Non-pigmented ciliary epithelial cell (primary cell): ENCODE measurements around the genes HTRA1 and FAM24B.

GRCh38 chr10:122307548-122308782 is 36.9 kb downstream of the BTBD16 start:
- RRBS, result no CpG with 5 or more reads among the region's 17 CpGs

DNA sequence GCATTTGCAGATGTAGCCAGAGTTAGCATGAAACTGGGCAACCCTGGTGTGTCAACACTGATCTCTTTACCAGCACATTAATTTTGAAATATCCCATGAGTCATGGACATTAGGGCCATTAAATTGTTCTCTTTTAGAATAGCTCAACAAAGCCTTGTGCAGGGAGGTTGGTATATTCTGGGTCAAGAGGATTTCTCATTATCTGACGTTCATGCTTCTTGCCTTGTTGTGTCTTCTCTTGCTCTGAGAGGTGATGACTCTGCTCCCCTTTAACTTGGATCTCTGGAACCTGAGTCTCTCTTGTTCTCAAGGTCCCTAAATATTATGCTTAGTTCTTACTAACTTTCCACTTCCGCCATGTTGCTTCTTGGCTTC is 50.1 kb upstream of the PLEKHA1 start:
- RRBS, result no CpG with 5 or more reads among the region's 2 CpGs

DNA sequence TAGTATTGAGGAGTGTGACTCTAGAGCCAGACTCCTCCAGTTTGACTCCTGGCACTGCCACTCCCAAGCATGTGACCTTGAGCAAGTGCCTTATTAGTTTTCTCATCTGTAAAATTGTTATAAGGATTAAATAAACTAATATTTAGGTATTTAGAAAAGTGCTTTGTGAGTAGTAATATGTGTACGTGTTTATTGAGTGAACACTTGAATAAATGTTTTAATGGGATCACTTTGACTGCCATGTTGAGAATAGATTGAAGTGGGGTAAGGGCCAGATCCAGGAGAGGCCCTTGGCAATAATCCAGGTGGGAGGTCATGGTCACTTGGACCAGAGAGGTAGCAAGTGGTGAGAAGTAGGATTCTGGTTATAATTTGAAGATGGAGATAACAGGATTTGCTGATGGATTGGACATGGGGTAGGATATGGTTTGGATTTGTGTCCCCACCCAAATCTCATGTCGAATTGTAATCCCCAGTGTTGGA is 6.4 kb downstream of the PLEKHA1 start:
- RRBS, result no CpG with 5 or more reads among the region's 2 CpGs

- RRBS, result 2% methylated on average over 31 of the region's 137 CpGs
These were observed at the start of gene HTRA1 for GRCh38 chr10:122461298-122462264. Gene HTRA1, plus strand, starts transcription at chr10:122461553.

DNA sequence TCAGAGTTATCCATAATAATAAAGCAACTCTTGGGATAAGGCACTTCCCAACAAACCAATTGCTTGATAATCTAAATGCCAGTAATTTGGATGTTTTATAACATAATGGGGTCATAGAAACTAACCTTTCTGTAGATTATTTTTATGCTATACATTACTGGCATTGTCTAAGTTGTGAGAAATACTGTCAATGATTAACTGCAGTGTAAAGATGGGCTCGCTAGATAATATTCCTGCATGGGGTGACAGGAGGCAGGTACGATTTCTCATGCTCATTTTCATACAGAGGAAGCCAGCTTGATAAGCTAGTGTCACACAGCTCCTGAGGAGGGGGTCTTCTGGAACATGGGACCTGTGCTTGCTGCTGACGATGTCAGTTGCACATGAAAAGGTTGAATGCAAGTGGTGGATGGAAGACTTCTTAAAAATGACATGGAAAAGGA is 27.7 kb upstream of the DMBT1 start:
- RRBS, result no CpG with 5 or more reads among the region's 3 CpGs

DNA sequence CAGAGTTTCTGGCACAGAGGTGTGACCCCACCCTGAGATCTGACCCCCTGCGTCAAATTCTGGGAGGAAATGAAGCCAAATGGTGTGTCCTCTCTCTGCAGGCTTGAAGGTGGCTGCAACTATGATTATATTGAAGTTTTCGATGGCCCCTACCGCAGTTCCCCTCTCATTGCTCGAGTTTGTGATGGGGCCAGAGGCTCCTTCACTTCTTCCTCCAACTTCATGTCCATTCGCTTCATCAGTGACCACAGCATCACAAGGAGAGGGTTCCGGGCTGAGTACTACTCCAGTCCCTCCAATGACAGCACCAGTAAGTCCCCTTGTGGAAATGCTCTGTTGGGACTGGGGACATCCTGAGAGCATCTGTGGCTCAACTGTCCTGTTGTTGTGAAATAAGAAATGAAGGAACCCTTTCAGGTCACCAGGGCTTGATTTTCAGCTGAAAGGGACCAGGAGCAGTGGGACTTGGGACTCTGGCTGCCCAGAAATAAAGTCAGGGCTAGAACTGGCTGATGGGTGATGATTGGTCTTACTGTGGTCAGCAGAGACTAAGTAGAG is 36.7 kb upstream of the SPADH start:
- RRBS, result no CpG with 5 or more reads among the region's 6 CpGs

DNA sequence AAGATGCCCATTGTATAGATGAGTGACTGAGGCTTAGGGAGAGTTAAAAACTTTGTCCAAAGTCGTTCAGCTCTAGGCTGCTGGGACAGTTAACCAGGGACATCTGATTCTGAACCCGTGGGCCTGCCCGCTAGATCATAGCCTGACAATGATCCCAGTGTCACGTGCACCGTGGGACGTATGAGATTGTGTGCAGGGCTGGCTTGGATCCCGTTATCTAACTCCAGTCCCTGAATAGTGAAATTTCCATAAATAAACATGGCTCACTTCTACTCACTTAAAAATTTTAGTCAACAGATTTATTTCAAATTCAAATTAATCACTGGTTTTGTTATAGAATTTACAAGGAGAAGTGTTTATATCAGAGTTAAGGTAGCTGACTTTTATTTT is 2.2 kb downstream of the SPADH start:
- RRBS, result no CpG with 5 or more reads among the region's 7 CpGs

DNA sequence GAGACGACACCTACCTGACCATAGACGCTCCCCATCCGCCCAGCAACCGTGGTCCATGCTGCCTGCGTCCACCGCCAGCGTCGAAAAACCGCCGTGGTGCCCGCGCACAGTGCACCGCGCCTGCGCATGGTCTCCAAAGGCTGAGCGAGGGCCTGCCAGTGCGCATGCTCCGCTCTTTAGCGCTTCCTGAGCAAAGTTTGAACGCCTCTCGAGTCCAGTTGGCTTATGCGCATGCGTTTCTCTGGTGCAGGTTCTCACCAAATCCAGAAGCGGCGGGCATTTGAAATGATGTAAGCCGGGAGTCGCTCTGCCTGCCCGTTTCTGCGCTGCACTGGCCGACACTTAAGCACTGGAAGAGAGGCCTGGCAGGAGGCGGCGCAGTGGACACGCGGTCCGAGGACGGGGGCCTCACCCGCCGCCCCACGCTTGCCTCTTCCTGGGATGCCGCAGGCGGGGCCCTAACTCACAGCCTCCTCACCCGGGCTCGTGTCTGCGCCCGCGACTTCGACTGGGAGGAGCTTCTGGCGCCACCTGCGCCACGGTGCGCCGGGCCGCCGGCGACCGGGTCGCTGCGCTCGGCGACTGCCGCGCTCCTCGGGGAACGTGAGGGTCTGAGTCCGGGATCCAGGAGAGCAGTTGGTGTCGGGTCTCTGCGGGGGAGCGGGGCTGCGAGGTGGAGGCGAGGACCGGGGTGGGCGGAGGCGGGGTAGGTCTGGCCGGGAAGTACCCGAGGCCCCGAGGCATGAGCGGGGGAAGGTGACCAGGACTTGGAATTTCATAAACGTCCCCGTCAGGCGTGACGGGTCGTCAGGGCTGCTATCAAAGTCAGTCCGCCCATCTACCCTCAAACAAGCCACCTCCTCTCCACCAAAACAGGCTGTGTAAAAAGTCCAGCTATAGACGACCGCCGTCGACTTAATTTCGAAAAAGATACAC is at the start of gene FAM24B:
Gene FAM24B (minus strand): TSS at position 111 of the 936 bp plus-strand sequence.
- RRBS, result 2% methylated on average over 27 of the region's 88 CpGs

- RRBS, result no CpG with 5 or more reads among the region's 12 CpGs
These were observed 13.7 kb downstream of the PSTK start for GRCh38 chr10:122993654-122994612.

GRCh38 chr10:123009113-123010209 is 655 bp downstream of the ACADSB start:
- RRBS, result 1% methylated on average over 5 of the region's 37 CpGs

GRCh38 chr10:123151277-123151800 is 2.9 kb upstream of the BUB3 start:
- RRBS, result 2% methylated on average over 5 of the region's 33 CpGs

GRCh38 chr10:123203612-123204526 is 49.7 kb downstream of the BUB3 start:
- RRBS, result no CpG with 5 or more reads among the region's 5 CpGs

- RRBS, result no CpG with 5 or more reads among the region's 5 CpGs
These were observed 79.9 kb downstream of the GPR26 start for GRCh38 chr10:123745828-123746681.

DNA sequence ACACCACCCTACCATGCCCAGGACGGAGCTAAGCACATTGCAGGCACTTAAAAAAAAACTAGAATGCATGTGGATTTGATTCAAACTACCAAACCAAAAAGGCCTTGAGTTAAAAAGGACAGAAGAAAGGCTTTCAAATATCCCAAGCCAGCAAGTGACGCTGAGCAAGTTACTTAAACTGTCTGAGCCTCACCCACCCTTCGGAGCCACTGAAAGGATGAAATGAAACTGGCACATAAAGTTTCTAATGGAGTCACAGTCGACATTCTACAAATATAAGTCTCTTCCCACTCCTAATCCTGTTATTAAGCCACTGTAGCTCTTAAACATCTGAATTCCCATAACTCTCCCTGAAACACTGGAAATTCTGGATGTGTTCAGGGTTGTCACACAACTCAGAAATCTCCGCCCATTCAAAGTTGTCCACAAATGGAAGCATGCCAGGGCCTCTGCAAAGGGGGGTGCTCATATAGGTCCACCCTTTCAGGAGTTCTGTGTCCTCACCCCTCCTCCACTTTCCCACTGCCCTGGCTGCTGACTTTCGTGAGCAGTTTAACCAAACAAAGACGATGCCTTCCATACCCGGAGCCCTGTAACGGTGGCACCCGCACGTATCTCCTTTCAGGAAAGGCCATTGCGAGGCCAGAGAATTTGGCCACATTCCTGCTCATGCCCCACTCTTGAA is 1.6 kb downstream of the CPXM2 start:
- RRBS, result no CpG with 5 or more reads among the region's 12 CpGs

DNA sequence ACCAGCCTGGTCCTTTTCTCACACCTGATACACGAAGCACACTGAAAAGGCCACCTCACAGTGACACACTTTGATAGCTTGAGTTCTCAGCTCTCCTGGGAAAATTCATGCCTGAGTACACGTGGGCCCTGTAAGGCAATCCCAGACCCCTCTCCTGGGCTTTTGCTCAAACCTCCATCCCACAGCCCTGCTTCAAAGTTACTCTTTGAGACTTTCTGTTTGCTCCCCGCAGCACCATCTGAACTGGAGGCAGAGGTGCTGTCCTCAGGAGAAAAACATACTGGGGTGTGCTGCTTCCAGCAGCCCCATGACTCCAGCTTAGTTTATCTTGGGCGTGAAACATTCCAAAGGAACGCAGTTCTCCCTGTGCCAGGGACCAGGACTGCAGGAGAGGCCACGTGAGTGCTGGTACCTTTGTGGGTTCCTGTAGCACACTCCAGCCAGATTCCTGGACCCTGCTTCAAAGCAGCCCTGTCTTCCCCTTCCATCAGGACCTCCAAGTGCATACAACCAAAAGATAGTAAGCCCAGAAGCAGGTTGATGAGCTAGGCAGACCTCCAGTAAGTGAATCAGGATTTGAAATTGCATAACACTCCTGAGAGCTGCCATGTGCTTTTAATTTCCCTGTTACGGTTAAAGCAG is 38.6 kb upstream of the CPXM2 start:
- RRBS, result no CpG with 5 or more reads among the region's 7 CpGs

GRCh38 chr10:123994039-123995217 is 99.0 kb downstream of the CHST15 start:
- RRBS, result 2% methylated on average over 4 of the region's 41 CpGs

DNA sequence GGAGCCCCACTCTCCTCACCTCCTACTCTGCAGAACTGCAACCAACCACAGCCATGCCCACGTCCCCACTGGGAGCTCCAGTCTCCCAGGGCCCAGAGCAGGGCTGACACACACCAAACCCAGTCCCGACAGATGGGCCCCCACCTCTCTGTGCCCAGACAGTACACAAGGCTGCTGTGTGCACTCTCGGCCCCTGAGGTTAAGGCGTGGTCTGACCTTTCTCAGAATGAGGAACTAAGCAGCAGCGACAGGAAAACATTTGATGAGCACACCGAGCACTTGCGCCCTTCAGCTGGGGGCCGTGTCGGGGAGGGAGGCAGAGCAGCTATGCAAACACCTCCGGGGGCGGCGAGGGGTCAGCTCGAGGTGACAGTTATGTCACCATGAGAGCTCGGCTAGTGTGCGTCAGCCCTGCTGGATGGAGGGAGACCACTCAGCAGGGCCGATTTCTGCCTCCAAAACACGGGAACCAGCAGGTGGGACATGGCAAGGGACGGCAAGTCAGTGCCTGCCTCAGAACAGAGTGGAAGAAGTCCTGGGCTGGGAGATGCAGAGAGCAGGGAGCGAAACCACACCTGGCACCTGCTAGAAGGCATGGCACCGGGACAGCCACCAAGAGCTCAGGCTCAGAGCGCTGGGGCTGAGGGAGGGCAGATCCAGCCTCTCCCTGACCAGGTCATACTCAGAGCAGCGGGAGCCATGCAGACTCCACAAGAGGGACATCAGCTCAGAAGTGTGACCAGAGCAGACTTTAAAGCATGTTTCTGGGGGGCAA is 57.4 kb downstream of the CHST15 start:
- RRBS, result no CpG with 5 or more reads among the region's 22 CpGs

- RRBS, result no CpG with 5 or more reads among the region's 19 CpGs
These were observed 2.1 kb downstream of the CHST15 start for GRCh38 chr10:124091179-124091739.

GRCh38 chr10:124354744-124355576 is 63.8 kb downstream of the OAT start:
- RRBS, result no CpG with 5 or more reads among the region's 25 CpGs

DNA sequence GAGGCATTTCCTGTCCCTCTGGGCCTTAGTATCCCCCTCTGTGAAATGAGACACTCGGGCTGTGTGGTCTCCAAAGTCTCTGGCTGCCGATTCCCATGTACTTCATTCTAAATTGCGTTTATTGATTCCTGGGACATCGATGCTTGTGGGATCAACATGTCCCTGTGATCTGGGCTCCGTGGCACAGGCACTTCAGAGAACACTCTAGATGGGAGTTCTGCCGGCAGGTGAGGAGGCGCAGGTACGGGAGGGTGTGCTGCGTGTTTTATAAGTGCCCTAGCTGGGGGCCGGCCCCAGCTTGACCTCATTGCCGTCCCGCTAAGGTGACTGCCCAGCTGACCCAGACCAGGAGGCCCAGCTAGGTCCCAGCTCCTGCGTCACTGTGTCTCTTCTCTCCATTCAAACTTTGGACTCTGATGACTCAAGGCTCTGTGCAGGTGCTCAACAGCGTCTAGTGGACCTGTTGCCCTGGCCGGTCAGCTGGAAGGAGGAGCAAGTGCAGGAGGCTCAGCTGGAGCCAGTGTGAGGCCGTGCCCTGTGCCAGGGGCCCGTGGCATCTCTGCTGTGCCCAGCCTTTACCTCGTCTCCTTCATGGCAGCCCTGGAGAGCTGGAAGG is 14.3 kb downstream of the LHPP start:
- RRBS, result no CpG with 5 or more reads among the region's 18 CpGs